ENCODE results near the genes CHD3, ALOX12B and VAMP2.

- PRO-cap = bidirectional peak, plus-strand start at chr17:7844201, minus-strand start at chr17:7843960; bidirectional peak, plus-strand start at chr17:7844507, minus-strand start at chr17:7844451
These were observed 10.1 kb downstream of the KDM6B start for GRCh38 chr17:7843898-7844800.

GRCh38 chr17:7844801-7845298 is 10.0 kb upstream of the TMEM88 start:
- PRO-cap = bidirectional peak, plus-strand start at chr17:7845049, minus-strand start at chr17:7844828

DNA sequence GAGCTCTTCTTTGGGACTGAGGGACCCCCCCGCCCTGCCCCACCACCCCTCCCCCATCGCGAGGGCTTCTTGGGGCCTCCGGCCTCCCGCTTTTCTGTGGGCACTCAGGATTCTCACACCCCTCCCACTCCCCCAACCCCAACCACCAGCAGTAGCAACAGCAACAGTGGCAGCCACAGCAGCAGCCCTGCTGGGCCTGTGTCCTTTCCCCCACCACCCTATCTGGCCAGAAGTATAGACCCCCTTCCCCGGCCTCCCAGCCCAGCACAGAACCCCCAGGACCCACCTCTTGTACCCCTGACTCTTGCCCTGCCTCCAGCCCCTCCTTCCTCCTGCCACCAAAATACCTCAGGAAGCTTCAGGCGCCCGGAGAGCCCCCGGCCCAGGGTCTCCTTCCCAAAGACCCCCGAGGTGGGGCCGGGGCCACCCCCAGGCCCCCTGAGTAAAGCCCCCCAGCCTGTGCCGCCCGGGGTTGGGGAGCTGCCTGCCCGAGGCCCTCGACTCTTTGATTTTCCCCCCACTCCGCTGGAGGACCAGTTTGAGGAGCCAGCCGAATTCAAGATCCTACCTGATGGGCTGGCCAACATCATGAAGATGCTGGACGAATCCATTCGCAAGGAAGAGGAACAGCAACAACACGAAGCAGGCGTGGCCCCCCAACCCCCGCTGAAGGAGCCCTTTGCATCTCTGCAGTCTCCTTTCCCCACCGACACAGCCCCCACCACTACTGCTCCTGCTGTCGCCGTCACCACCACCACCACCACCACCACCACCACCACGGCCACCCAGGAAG is 6.9 kb upstream of the TMEM88 start:
- PRO-cap = no peak

GRCh38 chr17:7859203-7860078 is 1.6 kb downstream of the CYB5D1 start:
- PRO-cap = no peak

DNA sequence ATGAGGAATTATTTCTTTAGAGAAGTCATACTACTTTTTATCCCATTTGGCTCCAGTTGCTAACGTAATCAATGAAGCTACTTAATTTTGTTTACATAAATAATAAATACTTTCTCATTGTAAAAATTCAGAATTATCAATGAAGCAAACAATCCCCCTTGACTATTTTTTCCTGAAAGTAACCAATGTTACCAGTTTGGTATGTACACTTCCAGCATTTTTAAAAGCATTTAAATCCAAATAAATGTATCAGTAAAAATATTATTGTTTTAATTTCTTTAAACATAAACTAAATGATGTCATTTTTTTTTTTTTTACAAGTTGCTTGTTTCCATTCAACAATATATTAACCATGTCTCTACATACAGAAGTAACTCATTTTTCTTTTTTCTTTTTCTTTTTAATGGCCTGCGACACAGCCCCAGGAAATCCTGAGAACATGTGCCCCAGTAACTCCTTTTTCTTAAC is 11.5 kb upstream of the CHD3 start:
- PRO-cap = no peak

- PRO-cap = no peak
These were observed 8.6 kb upstream of the CHD3 start for GRCh38 chr17:7880008-7880416.

DNA sequence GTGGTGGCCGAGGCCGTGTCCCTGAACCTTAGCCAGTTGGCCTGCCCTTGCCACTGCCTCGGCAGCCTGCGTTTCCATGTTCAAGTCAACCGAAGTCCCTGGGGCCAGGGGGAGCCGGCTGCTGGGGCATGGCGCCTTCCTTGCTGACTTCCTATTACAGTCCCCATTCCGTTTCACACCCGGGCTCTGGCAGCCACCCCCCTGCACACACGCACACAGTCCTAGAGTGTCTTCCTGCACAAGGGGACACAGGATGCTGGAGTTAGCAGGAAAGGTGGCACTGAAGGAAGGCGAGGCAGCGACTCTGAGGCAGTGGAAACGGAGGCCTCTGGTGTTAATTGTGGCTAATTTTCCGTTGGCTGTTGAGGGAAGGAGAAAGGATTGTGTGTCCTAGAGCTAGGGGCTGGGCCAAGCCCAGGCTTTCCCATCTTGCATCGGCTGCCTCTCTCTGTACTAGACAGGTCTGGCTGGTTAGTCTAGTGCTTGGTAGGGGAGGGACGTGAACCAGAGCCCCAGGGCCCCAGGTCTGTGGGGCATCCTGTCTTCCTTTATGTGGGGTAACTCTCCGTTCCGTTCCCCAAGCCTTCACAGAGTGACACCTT is 495 bp upstream of the CHD3 start:
- PRO-cap = no peak

- PRO-cap = no peak
These were observed at the start of gene CHD3 for GRCh38 chr17:7888595-7888974. TSS of gene CHD3 (plus strand) at chr17:7888789.

DNA sequence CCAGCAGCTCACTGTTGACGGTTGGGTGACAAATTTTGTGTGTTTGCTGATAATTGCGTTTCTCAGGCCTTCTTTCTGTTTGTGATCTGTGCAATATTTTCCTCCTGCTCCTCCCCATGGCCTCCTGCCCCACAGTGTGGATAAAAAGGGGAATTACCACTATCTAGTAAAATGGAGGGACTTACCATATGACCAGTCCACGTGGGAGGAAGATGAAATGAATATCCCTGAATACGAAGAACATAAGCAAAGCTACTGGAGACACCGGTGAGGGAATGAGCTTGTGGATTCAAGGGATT is 9.2 kb downstream of the CHD3 start:
- PRO-cap = no peak

DNA sequence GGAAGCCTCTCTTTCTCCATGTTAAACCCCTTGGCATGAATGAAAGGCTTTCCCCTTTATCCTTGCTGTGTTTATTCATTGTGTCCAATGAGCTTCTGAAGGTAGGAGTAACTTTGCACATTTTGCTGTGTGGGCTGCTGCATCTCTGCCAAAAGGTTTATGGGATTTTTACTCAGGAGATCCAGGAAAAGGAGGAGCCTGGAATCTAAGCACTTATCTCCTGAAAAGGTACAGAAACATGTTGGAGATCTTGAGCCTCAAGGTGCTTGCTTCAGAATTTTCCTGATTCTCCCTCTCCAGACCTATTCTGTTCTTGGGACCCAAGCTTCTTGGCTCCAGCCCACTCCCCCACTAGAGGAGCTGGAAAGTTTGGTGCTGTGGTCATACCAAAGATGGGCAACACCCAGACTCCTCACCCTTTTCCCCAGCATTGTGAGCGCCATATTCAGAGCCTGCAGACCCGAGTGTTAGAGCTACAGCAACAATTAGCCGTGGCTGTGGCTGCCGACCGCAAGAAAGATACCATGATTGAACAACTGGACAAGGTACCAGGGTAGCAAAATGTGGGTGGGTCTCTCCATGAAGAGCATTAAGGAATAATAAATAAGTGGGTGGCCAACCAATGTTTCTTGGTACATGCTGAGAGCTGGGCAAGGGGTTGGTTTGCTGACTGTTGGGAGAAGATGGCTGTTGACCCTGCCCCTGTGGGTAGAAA is 4.1 kb downstream of the CNTROB start:
- PRO-cap = no peak

DNA sequence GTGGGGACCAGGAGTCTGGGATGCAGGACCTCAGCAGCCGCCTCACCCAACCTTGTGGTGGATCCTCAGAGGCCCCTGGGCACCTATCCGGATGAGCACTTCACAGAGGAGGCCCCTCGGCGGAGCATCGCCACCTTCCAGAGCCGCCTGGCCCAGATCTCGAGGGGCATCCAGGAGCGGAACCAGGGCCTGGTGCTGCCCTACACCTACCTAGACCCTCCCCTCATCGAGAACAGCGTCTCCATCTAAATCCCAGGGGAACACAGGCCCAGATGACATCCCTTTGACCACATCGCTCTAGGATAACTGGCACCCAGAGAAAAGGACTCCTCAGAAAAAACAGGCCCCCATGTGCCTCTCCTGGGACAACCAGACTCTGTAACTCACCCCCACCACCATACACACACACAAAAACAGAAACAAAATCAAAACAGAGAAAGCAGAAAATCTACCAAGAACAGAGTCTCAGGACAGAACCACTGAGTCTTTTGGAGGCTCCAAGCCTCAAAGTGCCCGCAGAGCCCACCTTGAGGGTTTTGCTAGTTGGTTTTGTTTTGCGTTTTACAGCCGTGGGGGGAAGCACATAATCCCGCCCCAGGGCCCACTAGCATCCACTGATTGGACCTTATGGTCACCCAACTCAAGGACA is 9.6 kb downstream of the ALOX15B start:
- PRO-cap = no peak

DNA sequence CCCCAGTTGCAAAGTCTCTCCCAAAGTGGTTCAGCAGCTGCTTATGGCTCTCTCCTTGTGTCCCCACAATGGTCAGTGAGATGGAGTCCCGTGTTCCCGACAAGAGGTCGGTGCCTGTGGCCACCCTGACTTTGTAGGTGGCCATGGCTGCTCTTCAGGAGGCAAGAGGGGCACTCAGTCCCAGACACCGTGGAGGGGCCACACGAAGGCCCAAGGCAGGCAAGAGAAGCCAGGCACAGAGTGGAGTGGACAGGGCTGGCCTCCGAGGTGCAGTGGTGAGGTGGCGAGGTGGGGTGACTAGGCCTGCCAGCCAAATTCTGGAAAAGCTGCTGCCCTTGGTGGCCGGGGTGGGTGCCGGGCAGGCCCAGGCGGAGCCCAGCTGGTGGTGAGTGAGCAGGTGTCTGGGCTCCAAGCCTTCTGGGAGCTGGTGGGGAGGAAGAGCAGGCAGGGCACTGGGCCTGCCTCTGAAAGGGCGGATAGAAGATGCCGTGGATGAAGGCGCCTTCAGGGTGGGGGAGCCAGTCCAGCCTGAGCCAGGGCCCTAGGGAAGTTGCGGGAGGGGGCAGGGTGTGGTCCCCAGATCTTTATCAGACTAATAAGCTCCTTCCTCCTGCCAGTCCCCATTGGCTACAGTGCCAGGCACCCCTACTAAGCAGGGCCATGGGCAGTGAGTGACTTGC is at the start of gene ALOX12B:
ALOX12B (minus strand) TSS at position 419 of the 680 bp plus-strand sequence.
- PRO-cap = no peak

DNA sequence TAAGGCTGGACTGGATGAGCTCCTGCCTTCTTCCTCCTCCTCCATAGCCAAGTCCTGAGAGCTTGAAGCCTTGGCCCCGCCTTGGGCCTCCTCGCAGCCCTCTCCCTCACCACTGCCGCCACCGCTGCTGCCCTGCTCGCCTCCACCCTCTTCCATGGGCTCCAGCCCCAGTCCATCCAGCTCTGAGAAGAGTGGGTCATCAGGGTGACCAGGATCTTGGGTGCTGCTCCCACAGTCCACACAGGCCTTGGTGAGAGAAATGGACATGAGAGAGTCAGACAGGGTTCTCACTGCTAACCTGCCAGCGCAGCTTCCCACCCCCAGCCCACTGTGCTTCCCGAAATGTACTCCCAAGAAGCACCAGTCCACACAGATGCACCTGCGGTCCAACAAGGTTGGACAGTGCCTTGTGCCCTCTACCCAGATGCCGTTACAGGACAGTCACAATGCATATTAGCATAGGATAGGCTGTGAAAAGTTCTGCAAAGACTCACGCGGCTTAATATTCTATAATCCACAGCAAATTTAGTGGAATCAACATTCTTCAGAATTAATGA is 11.0 kb downstream of the PER1 start:
- PRO-cap = no peak

DNA sequence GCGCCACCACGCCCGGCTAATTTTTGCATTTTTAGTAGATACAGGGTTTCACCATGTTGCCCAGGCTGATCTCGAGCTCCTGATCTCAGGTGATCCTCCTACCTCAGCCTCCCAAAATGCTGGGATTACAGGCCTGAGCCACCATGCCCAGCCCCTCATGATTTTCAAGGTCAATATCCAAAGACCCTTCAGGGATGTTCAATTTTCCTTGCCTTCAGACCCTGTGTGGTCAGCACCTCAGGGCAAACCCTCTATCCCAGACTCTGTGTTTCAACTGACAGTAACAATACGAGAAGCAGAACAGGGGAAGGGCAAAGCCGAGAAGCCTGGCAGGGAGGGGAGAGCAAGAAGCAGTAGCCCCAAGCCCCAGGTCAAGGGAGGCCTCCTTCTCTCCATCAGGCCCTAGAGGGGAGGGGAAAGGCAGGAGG is 6.7 kb downstream of the PER1 start:
- PRO-cap = no peak

- PRO-cap = unidirectional peak, minus-strand start at chr17:8147213
These were observed 4.9 kb downstream of the PER1 start for GRCh38 chr17:8147030-8147974.

DNA sequence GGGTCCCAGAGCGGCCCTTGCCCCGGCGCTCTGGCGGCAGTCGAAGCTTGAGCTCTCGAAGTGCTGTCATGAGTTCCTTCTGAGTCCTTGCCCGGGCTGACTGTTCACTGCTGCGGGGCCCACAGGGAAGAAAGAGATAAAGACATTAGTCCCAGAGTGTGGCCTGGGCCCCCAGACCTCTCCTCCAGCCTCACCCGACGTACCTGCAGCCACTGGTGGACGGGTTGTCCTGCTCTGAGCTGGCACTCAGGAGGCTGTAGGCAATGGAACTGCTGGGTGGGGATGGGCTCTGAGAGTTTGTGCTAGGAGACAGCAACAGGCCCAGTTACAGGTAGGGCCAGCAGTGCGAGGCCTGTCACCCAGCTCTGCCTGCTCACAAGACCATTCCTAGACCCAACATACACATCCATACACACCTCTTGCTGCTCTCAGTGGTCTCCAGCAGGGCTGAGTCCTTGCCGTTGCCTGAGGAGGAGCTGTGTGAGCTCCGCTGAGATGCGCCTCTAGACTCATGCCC is 2.1 kb downstream of the PER1 start:
- PRO-cap = no peak

- PRO-cap = bidirectional peak, plus-strand start at chr17:8163004, minus-strand start at chr17:8162948; unidirectional peak, minus-strand start at chr17:8163392
These were observed at the start of gene VAMP2 for GRCh38 chr17:8162880-8163958. TSS of gene VAMP2 (minus strand) at chr17:8162948.

DNA sequence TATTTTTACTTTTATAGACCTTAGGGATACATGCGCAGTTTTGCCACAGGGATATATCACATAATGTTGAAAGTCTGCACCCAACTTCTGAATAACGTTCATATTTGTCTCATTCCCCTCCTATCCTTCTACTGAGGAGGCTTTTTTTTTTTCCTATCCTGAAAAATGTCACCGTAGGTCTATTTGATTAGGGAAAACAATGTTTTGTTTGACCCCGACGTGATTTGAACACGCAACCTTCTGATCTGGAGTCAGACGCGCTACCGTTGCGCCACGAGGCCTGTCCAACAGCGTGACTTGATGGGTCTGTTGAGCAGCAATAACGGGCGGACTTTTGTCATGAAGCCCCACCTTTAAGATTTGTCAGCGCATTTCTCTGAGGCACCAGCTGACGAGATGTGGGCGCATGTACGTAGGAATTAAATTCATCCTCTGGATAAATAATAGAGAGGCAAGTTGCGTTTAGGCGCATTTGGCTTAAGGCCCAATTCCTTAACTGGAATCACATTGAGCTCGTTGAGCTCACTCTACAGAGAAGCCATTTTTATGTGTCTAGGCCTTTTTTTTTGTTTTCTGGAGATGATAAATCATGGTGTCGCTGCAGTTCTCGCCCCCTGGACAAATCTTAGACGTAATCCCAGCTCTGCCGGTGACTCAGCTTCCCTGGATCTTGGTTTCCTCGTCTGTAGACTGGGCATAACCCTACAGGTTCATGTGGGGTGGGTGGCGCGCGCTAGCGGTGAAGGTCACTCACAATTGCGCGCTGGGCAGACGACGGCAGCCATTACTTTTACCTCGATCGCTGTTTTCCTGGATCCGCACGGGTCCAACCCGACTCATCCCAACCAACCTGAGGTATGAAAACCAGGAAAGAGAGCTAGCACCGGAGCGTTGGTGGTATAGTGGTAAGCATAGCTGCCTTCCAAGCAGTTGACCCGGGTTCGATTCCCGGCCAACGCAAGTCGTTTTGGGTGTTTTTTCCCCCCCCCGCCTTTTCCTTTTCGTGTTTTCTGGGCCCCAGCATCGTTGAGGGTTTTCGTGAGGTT is 10.6 kb upstream of the AURKB start:
- PRO-cap = bidirectional peak, plus-strand start at position 387 of the sequence, minus-strand start at position 286 of the sequence; bidirectional peak, plus-strand start at position 883 of the sequence, minus-strand start at position 812 of the sequence

GRCh38 chr17:8249775-8250426 is 812 bp downstream of the PFAS start:
- PRO-cap = no peak

DNA sequence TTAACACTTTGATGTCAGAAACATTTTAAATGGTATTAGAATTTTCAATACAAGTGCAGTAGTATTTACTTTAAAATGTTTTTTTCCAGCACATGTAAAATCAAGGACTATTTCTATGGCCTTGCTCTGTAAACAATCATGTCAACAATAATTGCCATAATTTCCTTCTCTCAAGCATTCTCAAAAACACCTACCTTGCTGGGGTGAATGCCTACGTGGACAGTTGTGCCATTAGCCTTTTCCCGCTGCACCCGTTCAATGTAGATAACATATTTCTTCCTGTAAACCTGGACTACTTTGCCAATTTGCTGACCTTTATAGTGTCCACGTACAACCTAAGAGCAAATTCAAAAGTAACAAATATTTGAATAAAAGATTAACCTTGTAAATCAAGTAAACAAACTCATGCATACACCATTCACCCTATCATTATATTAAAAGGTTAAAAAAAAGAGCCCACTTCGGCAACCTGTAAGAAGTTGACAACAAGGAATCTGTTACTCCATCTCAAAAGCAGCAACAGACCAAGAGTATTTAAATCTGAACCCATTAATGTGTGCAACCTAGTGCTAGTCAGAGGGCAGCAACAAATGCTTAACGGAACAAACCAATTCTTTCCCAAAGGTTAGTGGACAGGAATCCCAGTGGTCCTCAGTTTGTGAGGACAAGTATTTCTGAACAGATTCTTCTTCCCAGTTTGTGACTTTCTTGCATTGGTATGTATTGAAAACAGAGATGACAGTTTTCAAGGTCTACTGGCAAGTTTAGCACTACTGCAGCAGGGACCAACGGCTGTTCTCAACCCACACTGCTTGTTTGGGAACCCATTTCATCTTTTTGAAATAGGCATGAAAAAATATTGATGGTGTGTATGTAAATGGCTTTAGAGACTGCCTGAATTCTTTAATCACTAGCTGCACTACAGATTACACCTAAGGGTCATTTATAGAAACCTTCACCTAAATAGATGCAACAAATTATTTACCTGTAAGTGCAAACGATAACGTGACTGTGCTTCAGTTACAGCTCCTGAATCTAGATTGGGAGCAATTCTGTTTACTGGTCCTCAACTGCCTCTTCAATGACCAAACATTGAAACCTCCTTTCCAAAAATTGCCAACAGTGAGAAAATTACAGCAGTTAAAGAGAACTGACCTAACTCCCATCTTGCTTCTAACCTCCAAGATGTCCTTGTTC is 3.0 kb downstream of the RPL26 start:
- PRO-cap = no peak

Measured in gallbladder (tissue), 1 donor.